NALM6 (cell line): ENCODE results near the genes OR10K1, OR10R2, OR6K3, OR6N2, APCS and ATP1A4.

DNA sequence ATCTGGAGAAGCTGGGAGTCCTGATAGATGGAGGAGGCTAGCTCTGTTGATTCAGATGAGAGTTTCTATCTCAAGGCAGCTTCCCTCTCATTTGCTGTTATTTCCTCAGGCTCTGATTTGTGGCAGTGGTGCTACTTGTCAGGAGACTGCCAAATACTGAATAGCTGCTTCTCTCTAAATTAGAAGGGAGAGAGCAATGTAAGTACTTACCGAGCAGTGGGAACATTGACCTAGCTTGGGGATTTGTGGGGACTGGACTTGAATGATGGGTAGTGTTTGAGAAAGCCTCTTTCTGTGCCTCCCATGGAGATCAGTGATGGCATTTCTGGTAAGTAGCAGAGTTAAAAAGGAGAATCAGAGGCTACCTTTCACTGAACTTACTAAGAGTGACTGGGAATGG lies at the start of gene OR10K1:
Gene OR10K1, plus strand, starts transcription at position 258 of the 400 bp plus-strand sequence.
- PRO-cap, result no peak

DNA sequence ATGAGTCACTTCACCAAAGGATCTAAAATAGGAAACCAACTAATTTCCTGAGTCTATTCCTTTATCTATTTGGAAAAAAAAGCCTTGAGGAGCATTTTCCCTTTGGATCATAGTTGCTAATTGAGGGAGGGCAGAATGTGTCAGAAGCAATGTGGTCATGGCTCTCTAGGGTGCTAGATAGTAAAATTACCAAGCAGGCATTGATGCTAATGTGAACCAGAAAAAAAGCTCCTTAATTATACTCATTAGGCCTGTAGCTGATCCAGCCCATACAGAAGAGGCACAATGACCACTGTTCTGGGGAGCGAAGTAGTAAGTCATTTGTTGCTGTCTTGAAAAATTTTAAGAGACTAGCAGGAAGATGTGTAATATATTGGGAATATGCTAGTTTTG lies at the start of gene OR10R2:
Gene OR10R2, plus strand, starts transcription at position 180 of the 393 bp plus-strand sequence.
- PRO-cap, result no peak

DNA sequence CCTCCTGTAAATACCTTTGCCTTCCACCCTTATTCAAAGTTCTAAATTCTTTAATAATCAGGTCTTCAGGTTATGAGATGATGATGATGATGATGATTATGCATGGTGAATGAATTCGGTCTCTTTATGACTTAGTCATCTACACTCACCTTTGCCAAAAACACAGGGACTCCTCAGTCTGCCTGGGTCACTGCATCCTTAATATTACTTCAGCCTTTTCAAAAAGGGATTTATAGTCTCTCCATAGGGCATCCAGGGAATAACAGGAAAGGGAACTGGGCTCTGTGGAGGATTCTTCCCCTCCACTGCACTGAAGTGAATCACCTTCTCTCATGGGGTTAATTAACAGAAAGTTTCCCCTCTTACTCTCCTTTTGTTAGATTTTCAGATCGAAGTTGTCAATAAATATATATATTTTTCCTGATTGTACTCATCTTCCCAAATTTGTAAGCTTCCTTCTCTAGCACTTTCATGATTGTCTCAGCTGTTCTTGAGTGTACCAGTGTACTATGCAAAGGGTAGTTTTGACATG lies at the start of gene OR6K3:
Gene OR6K3, minus strand, starts transcription at position 187 of the 532 bp plus-strand sequence.
- PRO-cap, result no peak

DNA sequence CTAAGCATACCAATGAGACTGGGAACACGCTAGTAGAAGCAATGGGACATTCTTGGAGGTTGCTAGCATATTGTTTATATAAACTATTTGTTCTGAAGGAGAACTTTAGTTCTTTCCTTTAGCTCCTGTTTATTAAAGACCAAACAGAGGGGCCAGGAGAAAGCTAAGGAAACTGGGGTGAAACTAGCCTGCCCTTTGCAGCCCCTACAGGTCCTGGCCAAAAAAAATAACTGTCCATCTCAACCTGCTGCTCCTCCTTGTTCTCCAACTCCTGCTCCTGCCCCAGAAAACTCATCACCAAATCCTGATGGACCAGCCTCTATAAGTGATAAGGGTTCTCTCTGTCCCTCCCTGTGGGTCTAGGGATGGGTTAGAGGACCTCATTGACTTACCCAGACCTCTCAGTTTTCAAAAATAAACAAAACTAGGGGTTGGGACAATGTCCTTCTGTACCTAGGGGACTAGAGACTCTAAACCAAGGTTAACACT lies 10.4 kb upstream of the OR6K3 start:
- PRO-cap, result no peak

GRCh38 chr1:158780954-158781504 lies at the start of gene OR6N2:
TSS of gene OR6N2 (minus strand) at chr1:158781204.
- PRO-cap, result no peak

- PRO-cap, result no peak
These were observed 18.8 kb upstream of the AIM2 start for GRCh38 chr1:159095313-159095721.

DNA sequence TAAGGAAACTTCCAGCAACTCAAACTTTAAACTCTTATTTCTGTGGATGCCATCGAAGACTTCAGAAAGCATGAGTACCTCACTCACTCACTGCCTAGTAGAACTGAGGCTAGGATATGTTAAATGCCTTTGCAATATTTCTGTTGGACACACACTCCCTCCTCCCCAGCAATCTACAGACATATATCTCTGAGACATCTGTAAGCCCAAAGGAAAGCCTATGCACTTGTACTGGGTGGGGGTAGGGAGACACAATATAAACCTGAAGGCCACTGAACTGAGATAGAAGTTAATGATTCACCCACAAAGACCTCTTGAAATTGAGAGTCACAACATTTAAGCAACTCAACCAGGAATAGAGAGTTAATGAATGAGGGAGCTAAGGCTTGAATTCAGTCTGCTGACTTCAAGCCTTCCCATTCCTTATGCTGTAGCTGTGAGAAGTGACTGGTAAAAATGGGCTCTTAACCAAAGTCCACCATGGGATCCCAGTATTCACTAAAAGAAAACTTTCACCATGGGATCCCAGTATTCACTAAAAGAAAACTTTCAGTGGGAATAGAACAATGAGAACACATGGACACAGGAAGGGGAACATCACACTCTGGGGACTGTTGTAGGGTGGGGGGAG lies 5.0 kb downstream of the OR10J1 start:
- PRO-cap, result no peak

GRCh38 chr1:159465379-159465715 lies 25.8 kb downstream of the OR10J1 start:
- PRO-cap, result no peak

GRCh38 chr1:159587311-159587991 lies at the start of gene APCS:
TSS of gene APCS (plus strand) at chr1:159587826.
- PRO-cap, result no peak

DNA sequence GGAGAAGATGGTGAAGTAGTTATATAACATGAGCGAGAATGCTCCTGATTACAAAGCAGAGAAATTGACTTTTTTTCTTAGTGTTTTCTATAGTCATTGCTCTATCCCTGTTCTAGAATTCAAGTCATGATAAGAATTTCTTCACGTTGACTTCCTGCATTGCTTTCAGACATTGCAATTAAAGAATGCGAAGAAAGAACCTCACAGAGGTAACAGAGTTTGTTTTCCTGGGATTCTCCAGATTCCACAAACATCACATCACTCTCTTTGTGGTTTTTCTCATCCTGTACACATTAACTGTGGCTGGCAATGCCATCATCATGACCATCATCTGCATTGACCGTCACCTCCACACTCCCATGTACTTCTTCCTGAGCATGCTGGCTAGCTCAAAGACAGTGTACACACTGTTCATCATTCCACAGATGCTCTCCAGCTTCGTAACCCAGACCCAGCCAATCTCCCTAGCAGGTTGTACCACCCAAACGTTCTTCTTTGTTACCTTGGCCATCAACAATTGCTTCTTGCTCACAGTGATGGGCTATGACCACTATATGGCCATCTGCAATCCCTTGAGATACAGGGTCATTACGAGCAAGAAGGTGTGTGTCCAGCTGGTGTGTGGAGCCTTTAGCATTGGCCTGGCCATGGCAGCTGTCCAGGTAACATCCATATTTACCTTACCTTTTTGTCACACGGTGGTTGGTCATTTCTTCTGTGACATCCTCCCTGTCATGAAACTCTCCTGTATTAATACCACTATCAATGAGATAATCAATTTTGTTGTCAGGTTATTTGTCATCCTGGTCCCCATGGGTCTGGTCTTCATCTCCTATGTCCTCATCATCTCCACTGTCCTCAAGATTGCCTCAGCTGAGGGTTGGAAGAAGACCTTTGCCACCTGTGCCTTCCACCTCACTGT lies 10.7 kb downstream of the APCS start:
- PRO-cap, result no peak

DNA sequence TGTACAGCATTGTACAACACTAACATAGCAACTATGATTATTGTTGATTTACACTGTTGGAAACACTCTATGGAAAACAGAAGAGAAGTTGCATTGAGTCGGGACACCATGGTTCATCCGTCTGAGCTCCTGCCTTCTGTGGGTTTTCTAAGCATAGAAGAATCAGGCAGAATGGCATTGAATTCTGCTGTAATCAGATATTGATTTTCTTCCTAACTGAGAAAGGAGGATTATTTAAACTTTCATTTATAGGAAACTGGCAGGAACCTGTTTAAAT lies 24.8 kb upstream of the DUSP23 start:
- PRO-cap, result no peak

- PRO-cap, result no peak
These were observed 2.0 kb upstream of the FCRL6 start for GRCh38 chr1:159800021-159800788.

DNA sequence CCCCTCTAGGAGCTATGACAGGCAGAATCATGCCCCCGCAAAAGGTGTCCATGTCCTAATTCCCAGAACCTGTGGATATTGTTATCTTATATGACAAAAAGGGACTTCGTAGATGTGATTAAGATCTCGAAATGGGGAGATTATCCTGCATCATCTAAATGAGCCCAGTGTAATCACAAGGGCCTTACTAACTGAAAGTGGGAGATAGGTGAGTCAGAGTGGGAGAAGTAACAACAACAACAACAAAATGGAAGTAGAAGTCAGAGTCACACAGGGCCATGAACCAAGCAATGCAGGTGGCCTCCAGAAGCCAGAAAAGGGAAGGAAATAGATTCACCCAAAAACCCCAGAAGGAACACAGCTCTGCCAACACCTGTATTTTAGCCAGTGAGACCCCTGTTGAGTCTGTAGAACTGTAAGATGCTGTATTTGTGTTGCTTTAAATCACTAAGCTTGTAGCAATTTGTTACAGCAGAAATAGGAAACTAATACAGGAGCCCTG lies 4.1 kb downstream of the TAGLN2 start:
- PRO-cap, result no peak

DNA sequence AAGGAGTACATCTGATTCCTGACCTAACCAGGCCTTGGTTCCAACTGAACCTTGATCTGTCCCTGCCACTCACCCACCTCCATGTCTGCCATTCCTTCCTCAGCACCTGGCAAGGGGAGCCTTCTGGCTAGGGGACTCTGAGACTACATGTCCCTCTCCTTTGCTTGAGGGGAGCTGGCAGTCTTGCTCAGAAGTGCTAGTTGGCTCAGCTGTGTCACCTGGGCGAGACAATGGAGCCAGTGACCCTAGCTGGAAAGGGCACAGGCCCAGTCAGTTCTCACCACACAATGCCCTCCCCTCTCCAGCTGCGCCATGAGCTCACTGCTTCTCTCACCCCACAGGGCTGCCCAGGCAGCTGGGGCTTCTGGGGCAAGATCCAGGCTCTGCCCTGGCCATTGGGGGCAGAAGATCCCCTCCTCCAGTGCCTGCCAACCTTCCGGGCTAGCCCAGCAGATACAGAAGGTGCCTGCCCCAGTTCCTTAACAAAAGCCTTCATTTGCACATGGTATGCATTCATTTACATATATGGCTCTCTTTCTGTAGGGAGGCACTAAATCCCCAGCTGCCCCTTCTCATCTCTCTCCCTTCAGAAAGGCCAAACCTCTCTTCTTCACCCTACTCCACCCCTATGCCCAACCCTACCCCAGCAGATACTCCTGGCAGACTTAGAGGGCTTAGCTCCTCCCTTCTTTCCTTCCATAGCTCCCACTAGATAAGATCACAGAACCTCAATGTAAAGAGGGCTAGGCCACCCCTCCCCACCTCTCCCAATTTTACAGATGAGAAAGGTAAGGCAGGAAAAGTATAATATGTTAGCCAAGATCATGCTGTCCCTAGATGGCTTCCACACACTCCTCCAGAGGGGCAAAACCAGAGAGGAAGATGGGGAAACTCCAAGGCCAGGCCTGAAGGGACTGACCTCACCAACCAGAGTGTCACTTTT lies 2.6 kb downstream of the IGSF8 start:
- PRO-cap, result no peak

- PRO-cap, result no peak
These were observed 2.1 kb downstream of the ATP1A2 start for GRCh38 chr1:160117538-160118210.

DNA sequence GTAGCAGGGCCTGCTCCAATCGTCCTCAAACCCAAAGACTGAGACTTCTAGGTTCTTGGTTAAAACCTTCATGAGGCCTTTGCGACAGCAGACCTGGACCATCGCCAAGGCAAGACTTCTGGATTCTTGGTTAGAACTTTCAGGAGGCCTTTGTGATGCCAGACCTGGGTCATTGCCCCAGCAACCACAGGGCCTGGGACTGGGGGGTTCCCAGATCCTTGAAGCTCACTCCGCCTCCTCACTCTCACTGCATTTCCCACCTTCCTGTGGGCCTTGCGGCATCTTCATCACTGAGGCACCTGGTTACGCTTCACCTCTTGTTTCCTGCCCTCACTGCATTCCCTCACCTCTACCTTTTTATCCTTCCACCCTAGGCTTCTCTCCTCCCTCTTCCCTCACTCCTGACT lies at the start of gene ATP1A4:
Gene ATP1A4, plus strand, starts transcription at position 213 of the 407 bp plus-strand sequence.
- PRO-cap, result no peak

DNA sequence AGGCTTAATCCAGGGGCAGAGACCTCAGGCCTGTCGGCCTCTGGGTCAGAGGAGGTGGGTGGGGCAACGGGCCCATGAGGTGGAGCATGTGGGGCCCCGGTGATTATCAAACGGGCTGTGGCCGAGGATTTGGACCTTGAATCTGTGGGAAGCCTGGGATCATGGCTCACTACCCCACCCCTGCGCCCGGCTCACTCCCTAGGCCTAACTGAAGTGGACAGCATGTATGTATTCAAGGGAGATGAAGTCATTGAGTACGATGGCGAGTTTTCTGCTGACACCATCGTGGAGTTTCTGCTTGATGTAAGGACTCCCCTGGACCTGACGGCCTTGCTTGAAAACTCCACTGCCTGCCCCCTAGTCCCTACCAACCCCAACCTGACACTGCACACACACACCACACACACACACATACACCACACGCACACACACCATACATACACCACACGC lies 3.2 kb downstream of the CASQ1 start:
- PRO-cap, result no peak

DNA sequence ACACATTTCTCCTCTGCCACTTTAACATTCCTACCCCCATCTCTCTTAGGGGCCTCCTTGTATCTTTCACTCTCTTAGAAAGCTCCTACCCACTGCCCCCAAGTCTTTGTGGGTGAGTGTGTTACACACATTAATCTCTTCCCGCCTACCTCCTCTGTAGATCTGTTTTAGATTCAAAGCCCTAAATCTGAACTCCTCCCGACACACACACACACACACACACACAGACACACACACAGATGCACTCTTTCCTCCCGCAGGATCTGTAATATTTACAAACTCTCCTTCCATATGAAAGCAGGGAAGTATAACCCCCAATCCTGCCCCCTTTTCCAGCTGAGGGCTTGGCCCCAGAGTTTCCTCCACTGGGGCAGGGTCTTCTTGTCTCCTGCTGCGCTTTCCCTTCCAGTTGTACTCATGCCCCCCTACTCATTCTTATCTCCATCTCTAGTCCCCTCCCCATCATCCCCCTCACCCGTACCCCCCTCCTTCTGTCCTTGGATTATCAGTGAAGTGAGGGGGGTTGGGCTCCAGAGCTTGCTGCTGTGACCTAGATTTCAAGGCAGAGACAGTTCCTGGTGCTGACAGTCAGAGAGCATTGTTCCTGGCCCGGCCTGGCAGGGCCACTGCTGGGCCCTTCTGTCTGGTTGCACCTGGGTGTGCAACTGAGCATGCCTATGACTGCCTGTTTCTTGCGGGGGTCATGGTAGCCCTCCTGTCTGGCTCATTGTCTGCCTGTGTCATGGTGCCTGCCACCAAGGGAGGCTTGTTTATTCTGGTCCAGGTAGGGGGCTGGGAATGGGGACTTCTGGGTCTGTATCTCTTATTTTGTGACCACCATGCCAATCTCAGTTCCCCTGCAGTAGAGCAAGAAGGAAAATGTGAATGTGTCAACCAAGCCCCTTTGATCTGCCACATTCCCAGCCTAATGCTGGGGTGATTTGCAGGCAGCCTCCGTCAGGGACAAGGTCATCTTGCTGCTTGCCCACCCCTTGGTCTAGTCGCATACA lies 4.4 kb downstream of the PEA15 start:
- PRO-cap, result no peak

DNA sequence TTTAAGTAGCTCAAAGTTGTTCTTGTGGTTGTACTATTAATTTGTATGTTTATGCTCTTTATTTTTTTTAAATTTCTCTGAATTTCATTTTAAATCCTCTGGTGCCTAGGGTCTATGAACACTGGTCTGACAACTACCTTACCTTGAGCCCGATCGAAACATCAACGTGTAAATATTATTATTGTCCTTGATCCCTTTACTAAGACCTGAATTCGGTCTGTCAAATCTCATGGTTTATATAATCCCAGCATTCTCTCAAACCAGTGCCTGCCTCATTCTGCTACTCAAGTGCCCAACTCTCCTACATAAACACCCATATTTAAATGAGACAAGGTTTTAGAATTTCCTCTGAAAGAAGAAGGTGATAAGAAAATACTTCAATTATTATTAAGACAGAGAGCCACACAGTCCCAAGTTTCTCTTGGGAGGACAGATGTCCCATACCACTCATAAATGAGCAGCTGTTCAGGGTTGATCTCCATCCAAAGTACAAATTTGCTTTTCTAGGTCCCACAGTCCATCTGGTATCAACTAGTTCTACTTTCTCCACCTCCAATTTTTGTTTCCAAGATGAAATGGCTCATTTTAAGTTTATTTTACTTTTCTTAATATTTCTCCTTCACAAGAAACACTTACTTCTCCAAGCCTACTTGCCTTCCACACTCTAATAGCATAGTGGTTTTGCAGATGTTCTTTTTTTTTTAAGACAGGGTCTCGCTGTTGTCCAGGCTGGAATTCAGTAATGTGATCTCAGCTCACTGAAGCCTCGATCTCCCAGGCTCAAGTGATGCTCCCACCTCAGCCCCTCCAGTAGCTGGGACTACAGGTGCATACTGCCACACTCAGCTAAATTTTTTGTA lies 11.3 kb downstream of the DCAF8 start:
- PRO-cap, result no peak

DNA sequence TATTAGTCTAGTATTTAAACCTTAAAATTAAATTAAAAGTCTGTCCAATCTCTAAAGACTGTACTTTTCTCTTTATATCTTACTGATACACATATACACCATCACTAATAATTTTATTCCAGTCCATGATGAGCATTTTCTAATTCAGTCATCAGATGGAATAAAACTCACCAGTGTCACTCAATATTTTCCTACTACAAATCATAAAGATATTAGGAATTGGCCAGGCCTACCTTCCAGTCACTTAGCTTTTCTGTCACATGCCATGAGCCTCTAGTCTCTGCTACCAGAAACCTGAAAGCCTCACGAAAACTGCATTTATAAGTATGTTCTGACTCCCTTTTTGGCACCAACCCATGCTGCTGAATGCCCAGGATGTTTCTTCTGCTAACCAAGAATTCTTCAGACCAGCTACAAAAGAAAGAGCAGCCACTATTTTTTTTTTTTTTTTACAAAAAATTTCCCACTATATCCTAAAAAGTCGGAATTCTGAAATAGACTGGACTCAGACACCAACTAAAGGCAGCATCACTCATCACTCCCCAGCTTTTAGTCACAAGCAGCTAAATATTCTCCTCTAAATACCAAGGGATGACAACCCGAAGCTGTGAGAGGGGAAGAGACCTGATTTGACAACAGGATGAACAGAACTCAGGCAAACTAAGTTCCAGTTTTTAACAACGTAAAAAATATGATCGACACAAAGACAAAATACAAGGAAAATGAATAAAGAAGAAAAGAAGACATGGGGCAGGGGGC lies 1.9 kb downstream of the DCAF8 start:
- PRO-cap, result no peak